H4 (cell line): ENCODE measurements around the gene IFI27L2.

- RAMPAGE, long total RNA = no peak
Observed at GRCh38 chr14:94114964-94115715, 14.3 kb downstream of the IFI27L2 start.

- RAMPAGE, long total RNA = start-site peak on the minus strand at chr14:94129310-94129376, 6 reads; start-site peak on the minus strand at chr14:94129584-94129589, 51 reads
Observed at GRCh38 chr14:94128900-94129898, at the start of gene IFI27L2. IFI27L2 (minus strand) TSS chr14:94129604.

GRCh38 chr14:94130101-94130371 is 632 bp upstream of the IFI27L2 start:
- RAMPAGE, long total RNA = no peak

GRCh38 chr14:94316737-94317221 is 6.4 kb downstream of the SERPINA6 start:
- RAMPAGE, long total RNA = no peak

- RAMPAGE, long total RNA = no peak
Observed at GRCh38 chr14:94393387-94393804, 5.0 kb upstream of the SERPINA1 start.

DNA sequence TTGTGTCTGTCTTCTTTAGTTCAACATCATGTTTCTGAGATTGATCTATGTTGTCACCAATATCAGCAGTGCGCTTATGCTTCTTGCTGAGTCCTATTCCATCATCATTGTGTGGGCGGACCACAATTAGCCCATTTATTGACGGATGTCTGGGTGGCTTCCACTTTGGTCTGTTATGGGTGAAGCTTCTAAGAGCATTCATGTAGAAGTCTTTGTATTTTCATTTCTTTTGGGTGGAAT is 6.9 kb upstream of the SERPINA1 start:
- RAMPAGE, long total RNA = no peak

GRCh38 chr14:94582964-94583356 is 1.7 kb downstream of the SERPINA5 start:
- RAMPAGE, long total RNA = no peak

DNA sequence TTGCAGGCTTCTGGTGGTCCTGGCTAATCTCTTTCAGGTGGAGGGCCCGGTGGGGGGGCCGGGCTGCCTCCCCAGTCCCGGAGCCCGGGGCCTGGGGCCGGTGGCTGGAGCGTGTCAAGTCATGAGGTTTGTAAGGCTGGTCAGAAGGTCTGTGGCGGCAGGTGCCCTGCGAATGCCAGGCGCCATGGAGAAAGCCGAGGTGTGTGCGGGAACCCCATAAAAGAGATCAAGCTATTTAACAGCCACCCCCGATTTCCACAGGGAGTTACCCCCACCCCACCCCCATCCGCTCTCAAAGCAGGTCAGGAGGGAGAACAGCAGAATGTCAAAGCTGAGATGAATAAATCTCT is 95.0 kb upstream of the GSC start:
- RAMPAGE, long total RNA = no peak

- RAMPAGE, long total RNA = no peak
Observed at GRCh38 chr14:94888092-94888472, 118.2 kb upstream of the GSC start.

DNA sequence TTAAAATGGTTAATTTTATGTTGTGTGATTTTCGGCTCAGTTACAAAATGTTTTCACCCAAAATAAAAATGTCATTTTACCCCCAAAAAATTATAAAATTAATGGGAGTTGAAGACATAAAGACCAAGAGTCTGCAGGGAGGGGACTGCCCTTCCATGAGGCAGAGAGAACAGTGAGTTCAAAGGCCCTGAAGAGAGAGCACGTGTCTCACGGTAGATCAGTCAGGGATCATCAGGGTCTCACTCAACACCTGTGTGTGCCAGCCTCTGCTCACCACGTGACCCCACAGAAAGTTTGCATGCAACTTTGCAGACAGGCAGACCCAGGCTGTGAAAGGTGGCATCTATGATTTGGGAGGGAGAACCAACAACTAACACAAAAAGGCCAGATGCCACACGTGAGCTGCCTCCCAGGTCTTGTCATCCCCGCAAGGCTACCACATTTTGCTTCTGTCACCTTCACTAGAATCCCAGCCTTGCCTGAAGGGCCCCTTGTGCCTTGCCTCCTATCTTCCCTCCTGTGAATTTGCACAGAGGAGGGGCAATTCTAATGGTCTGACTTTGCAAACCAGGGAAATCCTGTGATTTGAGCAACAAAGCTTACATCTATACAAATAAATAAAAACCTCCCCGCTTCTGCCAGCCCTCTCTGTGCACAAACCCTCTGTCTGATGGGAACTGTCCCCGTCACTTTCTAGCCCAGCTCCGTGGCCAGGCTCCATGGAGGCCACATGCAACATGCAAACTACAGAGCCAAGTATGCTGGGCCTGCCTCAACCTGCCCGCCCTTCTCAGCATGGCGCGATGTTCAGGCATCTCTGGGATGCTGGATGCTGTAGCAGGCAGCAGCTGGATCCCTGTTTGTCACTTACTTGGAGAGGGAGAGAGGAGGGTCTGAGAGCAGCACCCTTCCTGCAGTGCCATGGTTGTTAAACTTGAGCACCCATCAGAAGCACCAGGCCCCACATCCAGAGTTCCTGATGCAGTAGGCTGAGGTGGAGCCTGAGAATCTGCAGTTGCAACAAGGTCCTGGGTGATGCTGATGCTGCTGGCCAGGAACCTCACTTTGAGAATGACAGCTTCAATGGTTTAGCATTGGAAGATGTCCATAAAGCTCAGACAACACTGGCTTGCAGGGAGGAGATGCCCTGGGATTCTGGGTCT is 32.7 kb downstream of the CLMN start:
- RAMPAGE, long total RNA = no peak

DNA sequence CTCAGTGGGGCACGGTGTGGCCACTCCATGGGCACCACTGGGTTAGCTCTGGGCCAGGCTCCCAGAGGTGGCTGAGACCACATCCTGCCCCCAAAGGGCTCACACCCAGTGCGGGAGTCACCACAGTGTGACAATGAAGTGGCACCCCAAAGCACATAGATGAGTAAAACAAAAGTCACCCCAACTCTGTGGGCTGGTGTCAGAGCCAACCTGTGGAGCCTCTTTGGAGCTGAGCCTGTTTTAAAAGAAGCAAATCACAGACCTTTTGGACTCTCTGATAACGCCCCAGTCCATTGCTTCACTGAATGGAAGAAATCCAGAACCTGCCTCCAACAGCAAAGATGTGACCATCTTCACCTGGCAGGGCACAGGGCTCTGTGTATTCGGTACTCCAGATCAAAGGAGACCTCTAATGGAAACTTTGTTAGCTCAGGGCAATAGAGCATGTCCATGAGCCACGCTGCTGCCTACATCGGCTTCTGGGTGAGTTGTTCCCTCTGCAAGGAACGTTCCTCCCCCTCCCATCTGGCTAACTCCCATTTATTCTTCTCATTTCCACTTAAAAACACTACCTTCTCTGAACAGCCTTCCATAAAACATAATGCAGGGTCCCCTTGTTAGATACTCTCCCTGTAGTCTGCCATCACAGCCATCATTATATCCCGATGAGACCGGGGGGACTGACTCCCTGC is 19.4 kb downstream of the CLMN start:
- RAMPAGE, long total RNA = no peak

DNA sequence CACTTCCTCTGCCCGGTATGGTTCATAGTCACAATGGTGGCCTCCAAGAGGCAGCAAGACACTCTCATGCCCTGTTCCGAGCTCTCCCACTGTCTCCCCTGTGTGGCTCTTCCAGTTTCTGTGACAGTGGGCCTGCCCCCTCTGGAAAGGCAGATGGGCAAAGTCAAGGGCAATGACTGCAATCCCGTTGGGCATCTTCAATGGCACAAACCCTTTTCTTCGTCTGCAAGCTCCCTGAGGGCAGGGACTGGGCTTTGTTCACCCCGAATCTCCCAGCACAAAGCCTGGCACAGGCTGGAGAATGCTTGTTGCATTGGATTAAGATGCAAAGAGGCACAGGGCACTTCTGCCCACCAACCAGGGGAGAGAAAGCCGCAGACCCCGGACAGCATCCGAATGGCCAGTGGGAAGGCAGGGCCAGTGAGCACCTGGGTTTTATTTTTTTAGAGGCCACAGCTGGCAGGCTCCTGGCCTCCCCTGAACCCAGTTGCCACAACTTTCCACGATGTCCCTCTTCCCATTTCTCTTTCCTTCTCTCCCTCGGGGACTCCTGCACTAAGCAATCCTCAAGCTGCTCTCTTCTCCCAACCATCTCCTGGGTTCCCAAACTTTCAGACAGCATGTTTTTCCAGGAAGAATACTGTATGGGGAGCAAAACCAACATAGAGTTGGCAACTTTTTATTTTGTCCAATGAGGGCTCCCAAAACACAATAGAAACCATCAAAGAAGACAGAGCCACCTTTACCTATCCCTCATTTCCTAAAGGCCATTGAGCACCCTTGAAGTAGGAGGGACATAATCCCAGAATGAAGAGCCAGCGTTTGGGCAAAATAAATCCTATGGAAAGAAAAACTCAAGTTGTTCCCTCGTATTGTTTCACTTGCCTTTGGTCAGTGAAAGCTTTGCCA is 92.7 kb upstream of the CLMN start:
- RAMPAGE, long total RNA = no peak

- RAMPAGE, long total RNA = no peak
Observed at GRCh38 chr14:95495490-95496069, 20.9 kb downstream of the SYNE3 start.

DNA sequence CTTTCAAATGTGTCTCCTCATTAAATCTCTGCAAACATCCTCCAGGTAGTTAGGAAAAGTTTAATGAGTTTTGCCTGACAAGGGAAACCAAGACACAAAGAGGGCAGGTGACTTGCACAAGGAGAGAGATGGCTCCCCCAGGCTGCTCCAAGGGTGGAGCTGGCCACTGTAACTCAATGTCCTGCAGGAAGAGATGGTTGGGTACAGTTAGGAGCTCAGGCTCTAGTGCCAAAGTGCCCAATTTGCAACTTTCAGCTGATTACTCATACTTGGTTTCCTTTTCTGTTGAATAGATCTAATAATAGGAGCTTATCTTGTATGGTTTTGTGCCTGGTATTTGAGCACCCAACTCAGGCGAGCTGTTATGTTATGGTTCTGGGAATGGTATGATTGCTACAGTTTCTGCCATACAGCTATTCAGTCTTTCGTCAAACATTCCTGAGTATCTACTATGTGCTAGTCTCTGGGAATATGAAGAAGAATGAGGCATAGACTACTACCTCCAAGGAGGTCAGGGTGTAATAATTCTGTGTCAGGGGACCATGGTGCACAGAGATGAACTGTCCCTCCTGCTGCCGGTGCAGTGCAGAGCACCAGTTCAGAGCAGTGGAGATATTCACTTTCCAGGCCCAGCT is 1.9 kb upstream of the SYNE3 start:
- RAMPAGE, long total RNA = no peak

- RAMPAGE, long total RNA = no peak
Observed at GRCh38 chr14:95526922-95527588, 7.8 kb upstream of the GLRX5 start.

GRCh38 chr14:95534170-95534890 is 520 bp upstream of the GLRX5 start:
- RAMPAGE, long total RNA = start-site peak on the minus strand at chr14:95534601-95534621, 23 reads

GRCh38 chr14:95715231-95715624 is 1.3 kb upstream of the TCL1A start:
- RAMPAGE, long total RNA = no peak

DNA sequence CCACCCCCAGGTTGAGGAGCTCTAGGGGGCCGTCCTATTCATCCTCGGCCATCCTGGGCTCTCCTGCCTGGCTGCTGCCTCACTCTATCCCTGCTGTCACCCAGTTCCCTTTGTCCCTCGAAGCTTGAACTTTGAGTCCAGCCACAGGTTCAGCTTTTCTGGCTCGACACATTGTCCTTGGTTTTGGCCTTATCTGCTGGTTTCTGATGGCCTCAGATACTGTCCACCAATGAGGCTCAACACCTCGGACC is 58.6 kb downstream of the C14orf132 start:
- RAMPAGE, long total RNA = no peak

GRCh38 chr14:96189313-96189941 is 15.2 kb upstream of the BDKRB2 start:
- RAMPAGE, long total RNA = no peak

DNA sequence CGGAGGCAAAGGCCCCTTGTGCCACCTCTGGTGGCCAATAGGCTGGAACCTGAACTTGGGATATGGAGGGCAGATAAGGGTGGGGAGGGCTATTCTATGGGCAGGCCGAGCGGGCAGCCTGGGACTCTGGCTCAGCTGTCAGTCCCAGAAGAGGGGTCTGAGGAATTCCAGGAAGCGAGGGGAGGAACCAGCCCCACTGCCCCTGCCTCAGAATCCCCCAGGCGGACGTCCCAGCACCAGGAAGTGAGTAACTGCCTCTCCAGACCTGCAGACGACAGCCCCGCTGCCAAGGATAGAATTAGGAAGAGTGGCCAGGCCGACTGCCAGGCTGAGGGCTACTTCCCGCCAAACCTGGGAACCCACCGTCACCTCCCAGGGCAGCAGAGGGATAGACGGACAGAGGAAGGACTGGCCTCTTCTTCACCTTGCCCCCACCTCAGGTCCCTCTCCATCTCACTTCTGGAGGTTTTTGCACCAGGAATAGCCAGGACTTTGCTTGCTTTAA is 6.7 kb upstream of the BDKRB2 start:
- RAMPAGE, long total RNA = no peak